CMK (cell line): ENCODE results near the genes PLOD2 and HLTF.

DNA sequence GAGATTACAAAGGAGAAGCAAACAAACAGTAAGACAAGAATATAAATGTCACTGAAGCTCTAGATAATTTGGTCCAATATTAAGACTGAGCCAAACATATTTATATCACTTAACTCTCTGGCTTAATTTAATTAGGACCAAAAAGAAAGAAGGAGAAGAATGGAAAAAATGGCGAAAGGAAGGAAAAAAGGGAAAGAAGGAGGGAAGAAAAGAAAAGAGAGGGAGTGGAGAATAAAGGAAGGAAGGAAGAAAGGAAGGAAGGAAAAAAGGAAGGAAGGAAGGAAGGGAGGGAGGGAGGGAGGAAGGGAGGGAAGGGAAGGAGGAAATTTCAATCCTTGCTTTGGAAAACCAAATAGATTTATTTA lies 202.5 kb downstream of the PLOD2 start:
- RRBS: no CpG with 5 or more reads among the region's 1 CpG

GRCh38 chr3:146160839-146161716 lies at the start of gene PLOD2:
TSS of gene PLOD2 (minus strand) at chr3:146161184.
- RRBS: 1% methylated on average over 32 of the region's 87 CpGs

- RRBS: no CpG with 5 or more reads among the region's 12 CpGs
These were observed 21.9 kb downstream of the PLSCR1 start for GRCh38 chr3:146522307-146523078.

- RRBS: no CpG with 5 or more reads among the region's 2 CpGs
These were observed 1.5 kb downstream of the PLSCR1 start for GRCh38 chr3:146542940-146543362.

DNA sequence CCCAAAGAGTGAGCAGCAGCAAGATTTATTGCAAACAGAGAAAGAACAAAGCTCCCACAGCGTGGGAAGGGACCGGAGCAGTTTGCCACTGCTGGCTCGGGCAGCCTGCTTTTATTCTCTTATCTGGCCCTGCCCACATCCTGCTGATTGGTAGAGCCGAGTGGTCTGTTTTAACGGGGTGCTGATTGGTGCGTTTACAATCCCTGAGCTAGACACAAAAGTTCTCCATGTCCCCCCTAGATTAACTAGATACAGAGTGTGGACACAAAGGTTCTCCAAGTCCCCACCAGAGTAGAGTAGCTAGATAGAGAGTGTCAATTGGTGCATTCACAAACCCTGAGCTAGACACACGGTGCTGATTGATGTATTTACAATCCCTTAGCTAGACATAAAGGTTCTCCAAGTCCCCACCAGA lies 161.2 kb downstream of the ZIC4 start:
- RRBS: no CpG with 5 or more reads among the region's 7 CpGs

DNA sequence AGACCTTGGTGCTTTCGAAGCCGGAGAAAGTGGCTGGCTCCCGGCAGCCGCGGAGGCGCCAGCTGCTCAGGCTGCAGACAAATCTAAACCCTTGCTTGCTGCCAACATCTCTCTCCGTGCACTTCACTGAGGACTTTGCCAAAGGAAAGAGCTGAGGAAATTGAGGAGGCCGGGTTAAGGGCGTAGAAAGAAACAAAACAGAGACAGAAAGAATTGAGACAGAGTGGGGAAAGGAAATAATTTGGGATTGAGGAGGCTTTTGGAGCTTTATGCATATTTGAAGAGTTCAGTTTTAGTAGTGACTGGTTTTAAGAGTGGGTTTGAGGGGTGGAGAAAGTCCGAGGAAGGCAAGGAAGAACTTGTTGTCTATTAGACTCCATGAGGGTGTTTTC lies 2.2 kb downstream of the ZIC1 start:
- RRBS: no CpG with 5 or more reads among the region's 10 CpGs

DNA sequence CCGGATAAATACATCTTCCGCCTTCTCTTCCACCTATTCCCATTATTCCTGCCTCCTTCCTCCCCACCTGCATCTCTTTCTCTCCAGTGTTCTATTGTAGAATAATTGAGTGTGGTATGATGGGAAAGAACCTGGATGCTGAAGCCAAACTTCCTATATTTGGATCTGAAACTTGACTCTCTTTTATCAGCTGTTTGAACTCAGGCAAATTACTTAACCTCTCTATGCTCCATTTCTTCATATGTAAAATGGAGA lies 323.1 kb downstream of the ZIC1 start:
- RRBS: no CpG with 5 or more reads among the region's 2 CpGs

GRCh38 chr3:147939925-147940124 lies 530.7 kb downstream of the ZIC1 start:
- RRBS: no CpG with 5 or more reads among the region's 7 CpGs

DNA sequence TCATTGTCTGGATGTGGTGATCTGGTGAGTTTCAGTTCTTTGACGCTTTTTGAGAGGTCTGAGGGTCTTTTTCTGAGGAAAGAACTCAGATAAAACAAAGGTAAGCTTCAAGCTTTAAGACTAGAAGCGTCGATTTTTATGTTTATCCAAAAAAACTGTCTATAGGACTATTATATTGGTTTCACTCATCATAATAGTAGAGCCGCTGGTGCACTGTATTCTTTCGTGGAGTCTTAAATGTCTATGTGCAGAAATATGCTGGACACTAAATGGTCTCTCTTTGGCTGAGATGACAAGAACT lies 481.2 kb upstream of the AGTR1 start:
- RRBS: no CpG with 5 or more reads among the region's 5 CpGs

DNA sequence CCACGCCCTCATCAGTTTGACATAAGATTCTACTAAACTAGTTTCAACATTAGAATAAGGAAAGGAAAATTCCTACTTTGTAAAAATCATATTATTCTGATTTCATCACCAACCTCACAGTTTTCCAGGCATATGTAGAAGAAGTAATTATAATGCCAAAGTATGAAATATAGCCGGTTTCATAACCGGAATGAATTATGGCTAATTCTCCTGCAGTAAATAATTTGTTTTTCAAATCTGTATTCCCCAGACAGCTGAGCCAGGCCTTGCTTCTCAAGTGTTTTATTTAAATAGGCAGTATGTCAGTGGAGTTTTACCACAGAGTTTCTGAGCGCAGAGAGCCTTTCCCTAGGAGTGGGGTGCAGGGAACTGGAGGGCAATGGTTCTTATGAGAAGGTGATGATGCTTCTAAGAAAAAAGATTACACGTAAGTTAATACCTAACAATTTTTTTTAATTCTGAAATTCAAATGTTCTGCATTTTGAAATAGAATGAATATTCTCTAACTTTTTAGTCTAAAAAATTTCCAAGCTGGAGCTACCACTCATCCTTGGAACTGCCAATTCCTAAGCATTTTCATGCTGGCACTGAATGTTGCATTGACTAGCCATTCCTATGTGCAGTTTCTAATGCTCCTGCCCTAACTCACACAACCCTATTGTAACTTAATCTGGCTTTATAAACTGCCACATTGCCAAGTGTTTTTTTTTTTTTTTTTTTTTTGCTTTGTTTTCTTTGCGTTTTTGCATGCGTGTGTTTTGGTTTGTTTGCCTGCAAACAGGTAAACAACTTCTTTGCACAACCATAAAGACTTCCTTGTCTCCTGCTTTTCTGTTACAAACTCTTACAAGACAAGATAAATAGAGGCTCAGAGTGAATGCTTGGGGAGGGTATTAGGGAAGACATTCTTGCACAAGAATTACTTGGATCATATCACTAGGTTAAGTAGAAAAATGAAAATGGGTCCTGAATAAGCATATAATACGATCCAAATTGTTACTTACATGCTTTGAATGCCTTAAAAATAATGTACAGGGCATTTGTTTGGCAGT lies 8.4 kb upstream of the CPA3 start:
- RRBS: no CpG with 5 or more reads among the region's 8 CpGs

- RRBS: no CpG with 5 or more reads among the region's 6 CpGs
These were observed 2.6 kb downstream of the GYG1 start for GRCh38 chr3:148993950-148994407.

DNA sequence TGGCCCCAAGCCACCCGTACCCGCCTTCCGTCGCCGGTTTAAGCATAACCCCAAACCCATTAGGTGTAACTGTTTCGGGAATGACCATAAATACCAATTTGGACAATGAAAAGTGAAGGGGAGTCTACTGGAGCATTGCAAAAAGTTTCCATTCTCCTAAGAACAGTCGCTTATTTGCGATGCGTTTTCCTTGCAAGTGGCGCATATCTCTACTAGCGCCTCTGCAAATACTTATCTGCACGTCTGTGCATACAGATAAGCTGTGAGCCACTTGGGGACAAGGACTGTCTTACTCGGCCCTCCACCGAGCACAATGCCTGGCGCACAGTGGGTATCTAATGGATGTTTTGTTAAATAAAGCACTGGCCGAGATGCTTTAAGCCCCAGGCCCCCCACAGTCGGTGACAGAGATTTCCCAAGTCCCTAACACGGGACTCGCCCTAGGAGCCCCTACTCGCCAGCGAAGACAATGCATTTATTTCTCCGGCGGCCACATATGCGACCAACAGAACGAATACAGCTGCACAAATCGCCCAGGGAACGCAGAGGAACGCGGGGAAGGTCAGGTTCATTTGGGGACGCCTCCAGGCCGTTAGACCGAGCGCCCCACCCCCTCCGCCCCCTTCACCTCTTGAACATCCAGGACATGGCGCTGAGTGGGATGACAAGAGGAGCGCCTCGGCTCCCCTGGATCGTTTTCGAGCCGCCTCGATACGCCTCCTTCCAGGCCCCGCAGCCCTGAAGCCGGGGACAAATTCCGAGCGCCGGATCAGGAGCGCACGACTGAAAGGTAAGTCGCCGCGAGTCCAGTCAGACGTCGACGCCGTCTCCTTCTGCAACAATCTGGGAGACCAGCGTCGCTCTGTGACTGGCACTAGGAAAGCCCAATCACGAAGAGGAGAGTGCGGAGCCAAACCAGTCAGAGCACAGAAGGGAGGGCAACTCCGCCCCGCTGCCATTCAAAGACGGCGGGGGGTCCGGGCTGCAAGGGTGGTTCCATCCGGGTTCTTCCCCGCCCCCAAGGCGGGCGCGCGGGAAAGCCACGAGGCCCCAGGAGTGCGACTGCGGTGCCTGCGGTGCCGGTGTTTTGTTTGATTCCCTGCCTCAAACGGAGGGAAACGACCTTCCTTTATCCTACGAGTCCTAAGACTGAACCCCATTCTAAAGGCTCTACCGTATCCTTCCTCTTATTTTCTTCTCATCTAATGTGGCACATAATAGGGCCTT lies at the start of gene HLTF:
Gene HLTF (minus strand): TSS at position 845 of the 1,227 bp plus-strand sequence.
- RRBS: 2% methylated on average over 10 of the region's 80 CpGs

DNA sequence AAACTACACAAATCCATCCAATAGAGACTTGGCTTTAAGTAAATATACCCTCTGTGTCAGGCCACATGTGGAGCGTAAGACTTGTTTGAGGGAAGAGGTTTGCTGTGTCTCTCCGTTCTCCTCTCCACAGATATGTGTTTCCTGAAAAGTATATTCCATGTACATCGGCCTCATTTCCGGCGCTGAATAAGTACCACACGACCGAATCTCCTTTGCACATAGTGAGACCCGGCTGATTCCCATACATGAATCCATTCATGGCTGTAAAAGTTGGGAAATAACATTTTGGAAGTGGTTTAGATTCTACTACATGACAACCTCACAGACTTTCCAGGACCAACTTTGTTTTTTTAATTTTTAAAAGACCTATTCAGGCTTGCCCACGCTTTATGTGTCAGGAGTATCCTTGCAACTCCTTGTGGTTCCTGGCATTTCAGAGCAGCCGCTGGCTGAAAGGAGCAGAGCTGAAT lies 35.1 kb downstream of the CP start:
- RRBS: no CpG with 5 or more reads among the region's 10 CpGs

- RRBS: no CpG with 5 or more reads among the region's 3 CpGs
These were observed 6.1 kb downstream of the CP start for GRCh38 chr3:149215371-149215988.

DNA sequence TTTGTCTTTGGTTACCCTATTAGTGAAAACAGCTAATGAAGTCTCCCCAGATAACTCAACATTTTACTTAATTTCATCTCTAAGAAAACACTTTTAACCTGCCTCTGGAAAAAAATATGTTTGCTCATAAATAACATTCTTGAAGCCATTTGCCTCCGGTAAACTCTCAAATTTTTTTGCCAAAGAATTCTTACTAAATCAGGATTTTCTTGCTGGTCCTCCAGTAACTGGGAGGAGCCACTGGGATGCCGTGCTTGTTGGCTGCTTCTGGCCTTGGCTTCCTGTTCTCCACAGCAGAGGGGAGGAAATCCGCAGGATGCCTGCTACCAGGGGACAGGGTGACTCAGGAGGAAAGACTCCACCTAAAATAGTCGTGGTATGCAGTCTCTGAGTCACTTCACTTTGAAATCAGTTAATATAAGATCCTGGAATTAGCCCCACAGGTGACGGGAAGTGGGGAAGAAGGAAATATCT lies 6.4 kb upstream of the TM4SF18 start:
- RRBS: no CpG with 5 or more reads among the region's 5 CpGs

- RRBS: no CpG with 5 or more reads among the region's 7 CpGs
These were observed 8.3 kb downstream of the TM4SF1 start for GRCh38 chr3:149368777-149369996.

- RRBS: no CpG with 5 or more reads among the region's 7 CpGs
These were observed 1.9 kb downstream of the TM4SF1 start for GRCh38 chr3:149375060-149376369.

- RRBS: no CpG with 5 or more reads among the region's 5 CpGs
These were observed 64.5 kb downstream of the WWTR1 start for GRCh38 chr3:149593259-149593714.

DNA sequence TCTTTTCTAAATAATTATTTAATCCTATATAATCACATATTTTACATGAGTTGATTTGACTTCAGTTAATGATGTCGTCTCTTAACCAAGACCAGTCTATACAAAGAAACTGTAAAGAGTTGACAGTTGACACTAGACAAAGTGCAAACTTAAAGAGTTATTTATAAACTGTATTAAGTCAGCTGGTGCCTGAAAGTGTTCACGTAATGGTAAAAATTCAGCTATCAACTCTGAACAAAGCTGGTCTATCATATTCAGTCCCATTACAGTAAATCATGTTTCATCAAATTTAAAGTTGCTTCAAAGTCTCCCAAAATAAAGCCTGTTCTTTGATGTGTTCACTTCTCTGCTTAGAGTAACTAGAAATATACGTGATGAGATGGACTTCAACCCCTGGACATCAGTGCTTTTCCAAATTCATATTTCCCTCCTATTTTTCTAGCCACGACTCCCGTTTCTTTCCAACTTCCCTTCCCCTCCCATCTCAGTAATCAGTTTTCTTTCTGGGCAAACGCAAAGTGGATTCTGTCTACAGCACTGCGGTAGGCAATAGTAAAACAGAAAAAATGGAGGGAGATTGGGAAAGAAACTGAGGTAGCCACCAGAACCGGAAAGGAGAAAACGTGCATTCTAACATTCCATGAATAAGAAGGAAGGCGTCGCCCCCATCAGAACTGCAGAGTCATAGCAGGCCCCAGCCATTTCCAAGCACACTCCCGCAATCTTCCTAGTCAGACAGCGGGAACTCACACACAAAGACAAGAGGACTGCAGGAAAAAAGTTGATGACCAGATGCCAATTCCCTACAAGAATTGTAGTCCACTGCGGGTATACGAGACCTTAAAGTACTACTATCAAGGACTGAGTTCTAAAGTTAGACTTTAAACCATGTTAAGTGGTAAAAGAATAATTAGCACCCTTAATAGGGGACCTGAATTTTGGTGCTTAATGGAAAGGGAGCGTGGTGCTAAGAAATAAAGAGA lies 1.7 kb downstream of the PFN2 start:
- RRBS: no CpG with 5 or more reads among the region's 16 CpGs